Metastatic Lung Carcinoma in the Adrenal Gland (tissue), 1 donor: Measurements from ENCODE around the gene KCNG4.

DNA sequence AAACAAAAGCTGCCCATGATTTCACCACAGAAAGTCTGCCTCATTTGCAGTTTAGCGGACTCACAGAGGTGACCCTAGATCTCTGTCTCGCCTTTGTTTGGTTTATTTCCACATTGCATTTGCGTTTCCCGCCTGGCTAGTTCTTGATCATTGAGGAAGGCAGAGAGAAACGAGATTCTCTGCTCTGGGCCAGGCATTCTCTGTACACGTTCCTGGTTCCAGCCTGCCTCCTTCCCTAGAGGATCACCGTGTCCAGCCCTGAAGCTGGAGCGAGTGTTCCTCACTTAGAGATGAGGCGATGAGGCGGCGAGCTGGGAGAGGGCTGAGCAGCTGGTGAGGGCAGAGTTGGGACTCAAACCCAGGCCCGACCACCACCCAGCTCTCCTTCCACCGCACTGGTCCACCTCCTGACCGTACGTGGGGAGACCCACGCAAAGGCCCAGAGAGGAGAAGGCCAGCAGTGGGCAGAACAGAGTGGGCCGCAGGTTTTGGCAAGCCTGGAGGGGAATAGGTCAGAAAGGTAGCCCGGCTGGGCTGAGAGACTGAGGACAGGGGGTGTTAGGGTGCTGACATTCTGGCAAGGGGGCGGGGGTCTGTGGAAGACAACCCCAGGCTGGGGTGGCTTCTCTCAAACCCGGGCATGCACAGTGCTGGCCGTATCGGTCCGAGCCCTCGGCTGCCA is 24.6 kb downstream of the MLYCD start:
- PRO-cap: no peak

DNA sequence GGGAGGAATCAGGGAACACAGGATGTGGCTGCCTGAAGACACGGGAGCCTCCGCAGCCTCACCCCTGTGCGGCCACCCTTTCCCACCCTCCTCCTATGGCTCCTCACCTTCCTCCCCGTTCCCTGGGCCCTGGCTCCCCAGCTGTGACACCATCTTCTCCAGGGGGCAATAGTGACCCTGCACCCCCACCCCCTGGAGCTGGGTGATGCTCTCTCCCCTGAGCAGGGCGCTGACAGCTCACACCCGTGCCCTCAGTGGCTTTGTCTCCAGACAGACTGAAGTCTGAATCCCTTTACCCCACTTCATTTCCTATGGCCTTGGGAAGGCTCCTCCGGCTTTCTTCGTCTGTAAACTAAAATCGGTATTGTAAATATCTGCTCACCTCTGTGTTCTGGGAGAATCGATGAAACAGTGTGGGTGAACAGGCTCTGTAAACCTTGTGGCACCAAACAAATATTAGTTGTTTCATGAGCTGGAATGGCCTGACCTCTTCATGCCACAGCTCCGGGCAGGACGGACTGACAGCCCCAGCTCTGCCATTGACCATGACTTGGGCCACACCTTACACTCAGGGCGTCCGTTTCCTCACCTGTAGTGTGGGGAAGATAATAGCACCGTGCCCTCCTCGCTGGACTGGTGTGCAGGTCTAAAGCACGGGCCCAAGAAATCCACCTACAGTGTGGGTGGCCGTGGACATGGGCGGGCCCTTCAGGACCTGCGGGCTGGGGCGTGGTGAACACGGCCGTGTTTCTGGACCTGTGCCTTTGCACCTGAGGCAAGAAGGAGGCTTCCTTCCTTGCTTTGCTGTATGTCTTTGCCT is 6.3 kb upstream of the OSGIN1 start:
- PRO-cap: no peak

DNA sequence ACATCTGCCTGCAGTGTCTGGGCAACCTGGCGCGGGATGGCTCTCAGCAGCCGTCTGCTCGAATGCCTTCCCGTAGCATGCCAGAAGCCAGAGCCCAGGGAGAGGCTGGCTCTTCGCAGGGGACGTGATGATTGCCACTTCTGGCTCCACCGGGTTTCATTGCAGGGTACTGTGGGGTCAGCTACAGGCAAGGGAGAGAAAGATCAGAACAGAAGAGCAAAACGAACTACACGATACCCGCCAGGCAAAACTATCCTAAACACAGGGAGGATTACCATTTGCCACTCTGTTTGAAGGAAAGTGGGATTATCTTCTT is 21.2 kb downstream of the MBTPS1 start:
- PRO-cap: no peak

DNA sequence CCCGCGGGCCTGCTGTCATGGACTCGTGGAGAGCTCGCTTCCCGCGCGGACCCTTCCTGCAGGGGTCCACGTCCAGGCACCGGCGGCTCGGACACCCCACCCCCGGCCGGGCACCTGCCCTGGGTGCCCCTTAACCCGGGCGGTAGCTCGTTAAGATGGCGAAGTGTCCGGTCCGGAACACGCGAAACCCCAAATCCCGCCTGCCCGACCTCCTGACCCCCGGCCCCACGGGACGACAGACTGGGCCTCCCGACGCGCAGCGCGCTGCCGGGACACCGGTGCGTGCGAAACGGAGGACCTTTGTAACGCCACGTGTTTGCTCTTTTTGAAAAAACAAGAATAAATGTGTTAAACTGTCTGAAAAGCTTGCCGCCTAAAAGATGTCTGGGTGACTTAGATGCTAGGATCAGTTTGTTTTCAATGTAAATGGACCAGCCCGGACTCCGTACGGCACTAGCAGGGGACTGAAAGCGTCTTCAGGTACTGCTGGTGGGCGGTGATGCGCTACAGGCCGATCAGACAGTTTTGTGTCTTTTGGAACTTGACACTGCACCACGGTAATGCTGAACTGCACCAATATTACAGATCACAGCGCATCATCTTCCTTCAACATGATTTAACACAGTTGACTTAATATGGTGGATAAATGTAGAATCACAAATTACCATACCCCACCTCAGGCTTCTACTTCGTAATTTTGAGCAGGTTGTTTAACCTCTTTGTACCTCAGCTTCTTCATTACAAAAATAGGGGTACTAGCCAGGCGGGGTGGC is 637 bp upstream of the MBTPS1 start:
- PRO-cap: no peak

DNA sequence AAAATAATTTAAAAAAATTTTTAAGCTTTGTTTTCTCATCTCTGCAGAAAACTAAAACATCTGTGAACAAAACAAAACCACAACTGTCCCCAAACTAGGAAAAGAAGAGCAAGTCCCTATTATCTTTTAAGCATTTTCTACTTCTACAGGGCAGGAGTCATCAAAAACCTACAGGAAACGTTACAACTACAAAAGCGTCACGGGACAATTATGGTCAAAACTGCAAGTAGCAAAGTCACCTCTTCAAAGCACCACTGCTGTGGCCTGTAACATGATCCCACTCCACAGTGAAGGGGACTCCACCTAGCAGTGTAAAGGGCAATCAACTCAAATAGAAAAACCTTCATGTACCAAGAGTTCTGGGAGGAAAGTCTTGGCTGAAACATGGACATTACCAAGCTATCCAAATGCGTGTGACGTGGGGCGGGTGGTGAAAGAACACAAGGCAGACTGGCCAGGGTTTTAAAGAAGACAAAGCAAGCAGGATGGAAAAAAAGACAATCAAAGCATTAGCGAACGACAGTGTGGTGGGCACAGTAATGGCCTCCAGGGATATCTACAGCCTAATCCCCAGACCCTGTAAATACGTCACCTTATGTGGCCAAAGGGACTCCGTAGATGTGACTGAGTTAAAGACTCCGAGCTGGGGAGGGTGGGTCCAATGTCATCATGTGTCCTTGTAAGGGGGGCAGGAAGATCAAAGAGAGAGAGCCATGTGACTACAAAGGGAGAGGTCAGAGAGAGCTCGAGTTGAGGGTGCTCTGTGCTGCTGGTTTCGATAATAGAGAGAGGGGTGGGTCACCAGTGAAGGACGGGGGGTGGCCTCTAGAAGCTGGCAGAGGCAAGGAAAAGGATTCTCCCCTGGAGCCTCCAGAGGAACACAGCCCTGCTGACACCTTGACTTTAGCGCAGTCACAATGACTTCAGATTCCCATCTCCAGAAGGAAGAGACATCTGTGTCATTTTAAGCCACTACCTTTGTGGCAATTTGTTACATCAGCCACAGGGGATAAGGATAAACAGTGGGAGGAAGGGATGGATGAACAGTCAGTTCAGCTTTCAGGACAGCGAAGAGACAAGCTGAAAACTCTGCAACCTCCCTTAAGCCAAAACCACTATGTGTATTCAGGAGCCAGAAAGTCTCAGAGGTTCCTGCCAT is 6.0 kb downstream of the HSDL1 start:
- PRO-cap: no peak

DNA sequence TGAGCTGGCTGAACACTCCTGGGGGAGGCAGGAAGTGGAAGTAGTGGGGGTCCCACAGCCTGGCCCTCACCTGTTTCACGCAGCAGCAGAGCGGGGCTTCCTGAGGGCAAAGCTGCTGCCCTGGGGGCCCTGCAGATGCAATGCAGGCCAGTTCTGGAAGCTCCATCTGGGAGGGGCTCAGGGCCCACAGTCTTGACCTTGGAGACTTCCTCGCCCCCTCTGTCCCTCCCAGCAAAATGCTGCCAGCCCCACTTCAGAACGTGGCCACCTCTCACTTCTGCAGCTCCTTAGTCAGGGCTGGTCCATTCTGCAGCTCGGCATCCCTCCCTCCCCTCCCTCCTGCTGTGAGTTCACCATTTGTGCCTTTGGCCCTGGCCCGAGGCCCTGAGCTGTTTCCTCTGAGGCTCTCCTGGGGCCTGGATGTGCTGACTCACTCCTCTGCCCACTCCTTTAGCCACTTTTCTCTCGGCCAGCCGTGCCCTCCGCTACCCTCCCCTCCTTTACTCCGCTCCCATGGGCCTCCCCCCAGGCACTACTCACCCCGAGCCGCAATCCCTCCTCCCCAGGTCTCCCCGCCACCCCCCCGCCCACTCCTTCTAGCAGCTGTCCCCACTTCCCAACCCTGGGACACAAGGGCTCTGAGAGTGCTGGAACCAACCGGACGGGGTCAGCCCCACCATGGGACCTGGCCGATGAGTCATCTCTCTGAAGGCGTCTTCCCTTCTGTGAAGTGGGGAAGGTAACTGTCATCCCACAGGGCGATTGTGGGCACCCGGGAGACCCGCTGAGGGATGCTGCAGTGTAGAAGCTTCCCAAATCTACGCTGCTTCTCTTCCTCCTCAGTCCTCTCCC is 11.6 kb downstream of the KCNG4 start:
- PRO-cap: no peak

DNA sequence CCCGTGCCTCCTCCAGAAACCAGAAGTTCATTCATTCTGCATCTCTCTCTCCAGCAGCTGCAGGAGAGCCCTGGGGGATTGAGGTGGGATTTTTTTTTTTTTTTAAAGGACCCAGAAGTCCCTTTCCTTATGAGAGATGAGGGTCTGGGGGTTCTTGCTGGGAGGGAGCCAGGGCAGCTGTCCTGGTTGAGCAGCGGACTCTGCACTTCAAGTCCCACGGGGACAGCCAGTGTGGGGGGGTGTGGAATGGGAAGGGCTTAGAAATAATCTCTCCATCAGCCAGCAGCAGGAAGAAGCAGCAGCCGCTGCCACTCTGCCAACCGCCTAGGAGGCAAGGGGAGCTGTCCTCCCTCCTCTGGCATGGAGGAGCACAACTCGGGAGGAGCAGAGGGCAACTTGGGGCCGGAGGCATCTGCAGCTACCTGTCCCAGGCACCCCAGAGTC is at the start of gene KCNG4:
TSS of gene KCNG4 (minus strand) at position 182 of the 444 bp plus-strand sequence.
- PRO-cap: no peak

GRCh38 chr16:84396050-84397141 is 28.1 kb downstream of the ATP2C2 start:
- PRO-cap: no peak

GRCh38 chr16:84506175-84506712 is 1.8 kb upstream of the MEAK7 start:
- PRO-cap: no peak

GRCh38 chr16:84511300-84511904 is 6.9 kb upstream of the MEAK7 start:
- PRO-cap: no peak

DNA sequence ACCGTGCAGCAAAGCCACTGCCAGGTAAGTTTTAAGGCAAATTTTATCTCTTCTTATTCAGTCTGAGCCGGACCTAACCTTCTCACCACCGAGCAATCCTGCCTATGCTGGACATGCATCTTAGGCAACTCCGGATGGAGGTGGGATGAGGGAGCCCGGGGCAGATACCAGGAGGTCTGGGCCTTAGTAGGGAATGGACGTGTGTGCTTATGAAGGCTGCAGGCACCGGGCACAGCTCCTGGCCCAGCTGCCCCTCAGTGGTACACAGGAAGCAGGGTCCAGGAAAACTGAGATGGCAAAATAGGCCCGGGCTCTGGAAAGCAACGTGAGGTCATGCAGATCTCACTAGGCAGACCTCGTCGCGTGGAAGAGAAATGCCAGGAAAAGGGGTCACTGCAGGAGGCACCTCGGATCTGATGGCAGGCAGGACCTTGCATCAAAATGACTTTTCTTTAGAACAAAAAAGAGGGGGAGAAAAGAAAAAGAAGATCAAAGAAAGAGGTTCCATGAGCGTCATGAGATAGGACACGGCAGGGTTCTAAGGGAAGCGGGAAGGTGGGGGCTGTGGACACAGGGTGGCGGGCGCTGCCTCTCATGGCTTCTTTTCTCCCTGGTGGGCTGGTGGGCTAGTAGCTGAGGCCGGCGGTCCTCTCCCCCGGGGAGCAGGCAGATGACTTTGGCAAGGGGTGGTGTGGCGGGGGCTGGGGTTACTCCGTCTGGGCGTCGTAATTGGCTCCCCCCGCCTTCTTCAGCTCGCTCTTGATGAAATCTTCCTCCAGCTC is 51.5 kb downstream of the COTL1 start:
- PRO-cap: no peak

GRCh38 chr16:84589642-84590475 is 28.0 kb downstream of the COTL1 start:
- PRO-cap: no peak

DNA sequence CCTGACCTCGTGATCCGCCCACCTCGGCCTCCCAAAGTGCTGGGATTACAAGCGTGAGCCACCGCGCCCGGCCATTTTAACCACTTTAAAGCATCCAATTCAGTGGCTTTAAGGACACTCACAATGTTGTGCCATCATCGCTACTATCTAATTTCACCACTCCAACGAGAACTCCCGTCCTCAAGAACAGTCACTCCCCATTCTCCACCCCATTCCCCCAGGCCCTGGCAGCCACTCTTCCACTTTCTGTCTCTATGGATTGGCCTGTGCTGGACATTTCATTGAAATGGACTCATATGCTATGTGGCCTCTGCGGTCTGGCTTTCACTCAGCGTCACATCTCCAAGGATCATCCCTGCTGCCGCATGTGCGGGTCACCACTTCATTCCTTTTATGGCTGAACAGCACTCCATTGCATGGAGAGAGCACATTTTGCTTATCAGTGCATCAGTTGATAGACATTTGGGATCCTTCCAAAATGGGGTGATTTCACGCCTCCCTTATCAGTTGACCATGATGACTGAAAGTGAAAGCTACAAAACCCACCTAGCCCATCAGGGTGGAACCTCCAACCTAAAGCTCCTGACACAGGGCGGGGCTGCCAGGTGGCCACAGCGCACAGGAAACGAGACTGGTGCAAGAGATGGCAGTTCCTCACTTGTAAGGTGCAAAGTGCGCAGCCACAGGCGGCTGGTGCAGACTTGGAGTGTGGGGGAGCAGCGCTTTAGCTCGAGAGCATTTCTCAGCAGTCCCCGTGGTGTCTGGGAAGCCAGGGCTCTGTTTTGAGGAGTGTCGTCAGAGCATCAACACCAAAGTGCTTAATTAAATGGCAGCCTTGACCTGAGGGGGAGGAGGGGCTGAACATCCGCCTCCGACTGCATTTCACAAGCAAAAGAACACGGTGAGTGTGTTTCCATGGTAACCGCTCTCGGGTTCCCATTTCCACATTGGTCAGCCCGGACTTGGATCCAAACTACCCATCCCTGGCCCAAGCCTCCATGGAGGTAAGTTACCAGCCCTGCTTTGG is 23.8 kb downstream of the COTL1 start:
- PRO-cap: unidirectional peak, plus-strand start at position 698 of the sequence

DNA sequence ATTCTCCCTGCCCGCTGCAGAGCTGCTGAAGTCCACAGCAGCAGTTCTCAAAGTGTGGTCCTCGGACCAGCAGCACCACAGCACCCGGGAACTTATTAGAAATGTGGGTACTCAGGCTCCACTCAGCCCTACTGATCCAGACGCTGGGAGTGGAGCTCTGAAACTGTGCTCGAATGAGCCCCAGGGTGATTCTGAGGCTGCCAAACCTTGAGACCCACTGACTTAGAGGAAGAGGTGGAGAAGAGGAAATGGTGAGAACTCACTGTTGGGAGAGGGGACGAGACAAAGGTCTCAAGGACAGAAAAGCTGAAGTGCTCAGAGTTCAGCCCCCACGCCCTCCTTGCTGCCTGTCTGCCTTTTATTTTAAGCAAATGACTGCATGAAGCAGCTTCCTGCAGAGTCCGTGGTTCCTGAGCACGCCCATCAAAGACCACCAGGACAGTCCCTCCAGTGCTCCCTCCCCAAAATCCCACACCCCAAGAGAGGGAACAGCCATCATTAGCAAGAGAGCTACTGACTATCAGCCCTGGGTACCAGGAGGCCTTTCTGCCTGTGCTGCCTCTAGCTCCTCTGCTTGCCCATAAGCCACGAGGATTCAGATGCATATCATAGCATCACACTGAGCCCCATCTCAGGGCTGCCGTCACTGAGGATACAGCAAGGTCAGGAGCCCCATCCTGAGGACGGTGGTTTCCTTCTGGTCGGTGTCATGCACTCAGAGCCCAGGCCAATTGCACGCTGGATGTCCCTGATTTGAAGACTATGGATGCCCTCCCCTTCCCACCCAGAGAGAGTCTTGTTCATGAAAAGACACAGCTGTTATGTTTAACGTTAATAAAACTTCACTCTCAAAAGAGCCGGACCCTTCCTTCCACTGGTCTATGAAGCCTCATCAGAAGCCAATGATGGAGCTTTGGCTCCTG is 20.2 kb downstream of the COTL1 start:
- PRO-cap: no peak

DNA sequence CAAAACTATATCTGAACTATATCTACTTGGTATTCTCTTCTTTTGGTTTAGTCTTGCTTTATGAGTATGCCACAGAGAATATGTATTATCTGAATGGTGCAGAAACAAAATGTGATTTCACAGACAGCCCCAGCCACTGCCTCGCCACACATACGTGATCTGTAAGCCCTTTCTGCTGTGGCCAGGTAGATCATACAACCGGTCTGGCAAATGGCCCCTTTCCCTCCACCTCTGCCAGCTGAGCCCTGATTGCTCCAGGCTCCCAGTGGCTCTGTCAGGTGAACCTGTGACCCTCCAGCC is 6.2 kb downstream of the COTL1 start:
- PRO-cap: no peak

- PRO-cap: no peak
Measured at GRCh38 chr16:84614744-84616014, 2.7 kb downstream of the COTL1 start.

DNA sequence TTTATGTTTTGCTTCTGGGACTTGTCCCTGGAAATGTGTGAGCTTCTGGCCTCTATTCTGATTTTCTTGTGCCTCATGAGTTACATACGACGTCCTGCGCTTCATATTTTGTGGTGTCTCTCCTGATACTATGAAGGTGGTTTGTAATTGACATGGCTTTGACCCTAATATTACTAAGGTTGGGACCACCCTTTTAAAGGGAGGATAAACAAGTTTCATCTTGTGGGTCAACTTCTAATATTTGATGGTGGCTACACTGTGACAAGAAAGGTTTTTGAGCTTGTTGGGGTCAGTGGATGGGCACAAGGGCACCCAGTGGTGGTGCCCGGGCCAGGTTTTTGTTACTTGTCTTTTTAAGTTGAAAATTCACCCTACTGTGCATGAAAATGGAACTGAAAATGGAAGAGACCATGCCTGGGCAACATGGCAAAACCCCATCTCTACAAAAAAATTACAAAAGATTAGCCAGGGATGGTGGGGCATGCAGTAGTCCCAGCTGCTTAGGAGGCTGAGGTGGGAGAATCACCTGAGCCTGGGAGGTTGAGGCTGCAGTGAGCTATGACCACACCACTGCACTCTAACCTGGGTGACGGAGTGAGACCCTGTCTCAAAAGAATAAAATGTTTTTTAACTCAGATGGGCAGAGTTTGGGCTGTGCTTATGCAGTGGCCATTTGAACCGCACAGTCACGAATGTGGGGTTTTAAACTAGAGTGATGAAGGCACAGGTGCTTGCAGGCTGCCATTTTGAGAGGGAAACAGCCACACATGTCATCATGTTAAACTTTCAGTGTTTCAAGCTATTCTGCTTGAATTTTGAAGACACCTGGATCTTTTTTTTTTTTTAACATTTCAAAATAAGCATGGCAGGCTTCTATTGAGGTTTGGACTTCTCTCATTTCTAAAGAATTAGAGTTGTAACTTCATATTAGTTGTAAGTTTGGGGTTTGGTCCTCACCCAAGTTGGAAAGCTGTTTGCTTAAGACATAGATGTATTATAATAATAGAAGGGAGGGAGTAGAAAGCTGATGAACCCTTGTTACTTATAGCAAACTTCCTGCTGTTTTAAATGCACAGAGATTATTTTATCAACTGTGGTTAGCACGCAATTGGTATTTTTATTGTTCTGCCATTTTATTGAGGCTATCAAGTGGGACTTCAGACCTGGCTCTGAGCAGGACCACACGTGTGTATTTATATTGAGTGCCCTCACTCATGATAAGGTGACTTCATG is 16.5 kb downstream of the KLHL36 start:
- PRO-cap: no peak

GRCh38 chr16:84700119-84700906 is 513 bp downstream of the USP10 start:
- PRO-cap: no peak

DNA sequence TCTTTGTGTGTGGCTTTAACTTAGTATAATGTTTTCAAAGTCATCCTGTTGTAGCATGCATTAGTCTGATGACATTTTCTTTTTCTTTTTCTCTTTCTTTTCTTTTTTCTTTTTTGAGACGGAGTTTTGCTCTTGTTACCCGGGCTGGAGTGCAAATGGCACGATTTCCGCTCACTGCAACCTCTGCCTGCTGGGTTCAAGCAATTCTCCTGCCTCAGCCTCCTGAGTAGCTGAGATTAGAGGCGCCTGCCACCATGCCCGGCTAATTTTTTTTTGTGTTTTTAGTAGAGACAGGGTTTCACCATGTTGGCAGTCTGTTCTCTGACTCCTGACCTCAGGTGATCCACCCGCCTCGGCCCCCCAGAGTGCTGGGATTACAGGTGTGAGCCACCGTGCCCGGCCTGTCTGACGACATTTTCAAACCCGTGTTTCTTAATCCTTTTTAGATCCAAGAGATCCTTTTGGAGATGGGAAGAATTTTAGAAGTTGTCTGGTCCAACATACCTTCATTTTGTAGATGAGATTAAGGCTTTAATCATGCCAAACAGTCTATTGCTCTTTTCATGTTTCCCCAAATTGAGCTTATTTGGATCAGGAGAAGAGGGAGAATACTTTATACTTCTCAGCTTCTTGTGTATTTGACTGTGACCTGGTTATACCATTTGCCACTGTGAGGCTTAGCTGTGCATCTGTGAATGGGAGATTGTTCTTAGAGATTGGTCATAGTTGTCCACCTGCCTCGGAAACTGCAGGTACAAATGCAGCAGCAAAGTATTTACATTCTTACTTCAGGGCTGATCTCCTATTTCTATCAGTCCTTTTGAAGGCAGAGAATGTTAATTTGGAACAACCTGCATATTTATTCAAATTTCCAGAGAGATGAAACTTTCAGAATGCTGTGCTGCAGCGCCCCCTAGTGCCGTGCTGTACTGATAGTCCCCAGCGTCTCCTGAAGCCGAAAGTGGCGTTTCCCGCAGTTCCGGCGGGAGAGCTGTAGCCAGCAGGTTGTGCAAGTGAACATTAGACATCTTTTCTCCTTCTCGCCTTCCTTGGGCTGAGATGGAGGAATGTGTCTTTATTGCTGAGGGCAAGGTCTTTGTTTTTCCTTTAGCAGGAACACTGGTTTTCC is 25.9 kb downstream of the USP10 start:
- PRO-cap: unidirectional peak, plus-strand start at position 976 of the sequence

DNA sequence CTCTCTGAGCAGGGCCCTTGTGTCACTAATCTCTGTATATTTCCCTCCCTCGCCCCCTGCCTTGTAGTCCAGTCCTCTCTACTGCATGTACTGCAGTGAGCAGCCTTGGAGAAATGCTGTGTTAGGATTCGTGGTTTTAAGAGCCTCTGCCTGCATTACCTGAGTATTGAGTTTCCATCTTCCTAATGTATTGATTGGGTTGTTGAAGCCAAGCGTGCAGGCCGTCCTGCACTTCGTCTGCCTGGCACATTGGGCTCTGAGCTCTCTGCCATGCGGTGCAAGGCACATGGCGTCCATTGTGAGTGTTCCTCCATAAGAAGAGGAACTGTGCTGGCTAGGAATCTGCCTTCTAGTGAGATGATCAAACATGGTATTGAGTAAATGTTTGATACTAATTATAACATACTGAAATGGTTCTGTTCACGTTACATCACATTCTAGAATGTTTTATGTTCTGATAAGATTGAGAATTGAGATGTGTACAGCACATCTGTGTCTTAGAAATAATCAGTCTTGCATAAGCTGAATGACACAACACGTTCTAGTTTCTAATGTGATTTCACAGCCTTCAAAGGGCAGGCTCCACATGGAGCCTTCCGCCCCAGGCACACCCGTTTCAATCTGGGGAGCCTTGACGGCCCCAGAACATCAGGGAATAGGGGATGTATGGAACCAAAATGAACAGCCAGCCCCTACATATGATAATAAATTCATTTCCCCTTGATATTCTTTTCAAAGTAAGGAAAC is 42.8 kb downstream of the USP10 start:
- PRO-cap: no peak